Measurements from ENCODE around the genes RAC3 and OGFOD3.

DNA sequence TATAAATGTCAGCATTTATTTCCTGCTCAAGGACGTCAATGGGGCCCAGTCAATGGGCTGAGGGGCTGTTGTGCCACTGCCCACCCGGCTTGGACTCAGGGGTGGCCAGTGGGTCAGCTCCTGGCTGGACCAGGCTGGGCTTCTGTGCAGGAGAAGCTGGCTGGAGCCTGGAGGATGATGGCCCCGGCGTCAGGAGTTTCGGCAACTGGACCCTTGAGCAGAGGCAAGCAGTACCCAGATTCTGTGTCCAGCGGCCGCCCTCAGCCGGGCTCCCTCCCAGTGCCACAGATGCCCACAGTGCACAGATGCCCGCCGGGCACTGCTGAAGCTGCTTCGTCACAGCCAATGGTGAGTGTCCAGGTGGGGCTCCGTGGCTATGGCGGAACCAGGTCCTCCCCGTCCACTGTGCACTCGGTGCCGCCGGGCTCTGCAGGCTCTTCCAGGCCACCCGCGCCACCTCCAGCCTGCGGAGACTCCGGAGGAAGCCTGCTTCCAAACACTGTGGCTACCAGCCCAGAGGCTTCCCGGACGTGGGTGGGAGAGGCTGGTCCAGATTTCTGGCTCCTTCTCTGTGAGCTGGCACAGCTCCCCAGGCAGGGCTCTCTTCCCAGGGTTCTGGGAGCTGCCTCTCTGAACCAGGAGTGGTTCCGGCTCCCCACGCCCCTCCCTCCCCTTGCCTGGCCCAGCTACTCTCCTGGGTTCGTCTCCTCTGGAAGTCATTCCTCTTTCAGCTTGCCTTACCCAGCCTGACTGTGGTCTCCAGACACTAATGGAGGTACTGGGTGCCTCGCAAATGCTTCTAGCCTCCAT, 2.8 kb upstream of the PYCR1 start:
- PRO-cap, result no peak

DNA sequence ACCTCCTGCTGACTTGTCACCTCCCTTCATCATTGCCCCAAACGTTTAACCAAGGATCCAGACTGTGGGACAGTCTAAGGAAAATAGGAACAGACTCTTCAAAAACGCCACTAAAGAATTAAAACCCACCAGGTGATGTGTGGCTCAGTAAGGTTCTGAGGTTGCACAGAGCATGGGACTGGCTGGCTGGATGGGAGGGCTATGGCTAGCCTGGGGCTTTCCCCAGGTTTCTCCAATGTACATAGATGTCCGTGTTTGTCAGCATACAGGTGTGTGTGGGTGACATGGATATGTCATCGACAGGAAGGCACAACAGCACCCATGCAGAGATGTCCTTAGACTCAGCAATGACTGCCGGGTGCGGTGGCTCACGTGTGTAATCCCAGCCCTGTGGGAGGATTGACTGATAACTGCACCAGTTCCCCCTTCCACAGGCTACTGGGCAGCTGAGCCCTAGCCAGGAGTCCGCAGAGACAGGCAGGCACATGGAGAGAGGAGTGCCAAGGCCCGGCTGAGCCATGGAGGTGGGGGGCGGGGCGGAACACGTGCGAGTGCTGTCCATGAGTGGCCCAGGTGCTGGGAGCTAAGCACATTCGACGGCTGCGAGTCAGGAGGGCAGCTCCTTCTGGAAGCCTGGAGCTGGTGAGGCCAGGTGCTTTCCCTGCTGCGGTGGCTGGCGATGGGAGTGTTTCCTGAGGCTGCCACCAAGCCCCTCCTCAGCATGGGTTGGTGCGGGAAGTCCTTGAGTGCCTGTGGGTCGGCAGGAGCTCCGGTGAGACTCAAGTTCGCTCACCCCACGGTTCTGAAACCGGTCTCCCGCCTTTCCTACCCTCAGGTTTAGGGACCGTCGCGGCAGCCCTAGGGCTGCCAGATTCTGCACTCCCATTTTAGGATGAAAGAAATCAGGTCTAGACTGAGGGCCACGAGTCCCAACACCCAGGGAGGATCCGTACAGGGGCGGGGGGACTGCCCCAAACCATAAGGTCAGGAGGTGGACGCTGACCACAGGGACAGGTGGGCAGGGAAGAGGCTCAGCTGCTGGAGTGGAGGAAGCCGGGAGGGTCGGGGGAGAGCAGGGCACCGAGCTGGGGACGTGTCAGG, 871 bp upstream of the ASPSCR1 start:
- PRO-cap, result no peak

GRCh38 chr17:82026047-82026464, 3.0 kb downstream of the LRRC45 start:
- PRO-cap, result no peak

DNA sequence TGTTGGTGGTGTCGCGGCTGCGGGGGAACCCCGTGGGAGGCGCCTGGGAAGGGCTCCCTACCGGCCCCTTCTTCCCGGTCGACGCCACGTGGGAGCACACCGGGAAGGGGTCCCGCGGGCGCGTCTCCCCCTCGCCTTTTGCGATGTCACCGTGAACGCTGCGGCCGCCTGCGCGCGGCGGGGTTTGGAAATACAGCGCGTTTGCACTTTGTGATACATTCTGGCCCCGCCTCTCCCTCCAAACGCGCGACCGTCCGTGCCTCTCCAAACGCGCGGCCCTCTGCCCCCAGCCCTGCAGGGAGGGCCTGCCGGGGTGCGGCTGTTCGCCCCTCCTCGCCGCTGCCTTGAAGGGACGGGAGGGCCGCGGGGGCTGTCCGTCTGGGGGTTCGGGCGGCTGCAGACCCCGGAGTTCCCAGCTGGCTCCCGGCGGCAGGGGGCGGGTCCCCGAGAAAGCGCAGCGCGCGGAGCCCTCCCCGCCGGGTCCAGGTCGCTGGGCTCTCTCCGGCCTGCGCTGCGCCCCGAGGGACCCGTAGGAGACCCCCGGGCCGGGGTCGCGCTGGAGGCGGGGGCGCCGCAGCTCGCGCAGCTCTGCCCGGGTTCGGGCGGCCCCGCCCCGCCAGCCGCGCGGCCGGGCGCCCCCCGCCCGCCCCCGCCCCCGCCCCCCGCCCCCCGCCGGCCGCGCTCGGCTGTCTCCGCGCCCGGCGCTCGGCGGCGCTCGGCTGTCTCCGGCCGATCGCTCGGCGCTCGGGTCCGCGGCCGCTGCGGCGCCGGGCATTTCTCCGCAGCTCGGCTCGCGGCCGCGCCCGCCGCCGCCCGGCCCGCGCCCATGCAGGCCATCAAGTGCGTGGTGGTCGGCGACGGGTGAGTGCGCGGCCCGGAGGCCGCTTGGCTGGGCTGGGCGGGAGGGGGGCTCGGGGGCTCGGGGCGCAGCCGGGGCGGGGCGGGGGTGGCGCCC, at the start of gene RAC3:
TSS of gene RAC3 (plus strand) at position 743 of the 955 bp plus-strand sequence.
- PRO-cap, result no peak

DNA sequence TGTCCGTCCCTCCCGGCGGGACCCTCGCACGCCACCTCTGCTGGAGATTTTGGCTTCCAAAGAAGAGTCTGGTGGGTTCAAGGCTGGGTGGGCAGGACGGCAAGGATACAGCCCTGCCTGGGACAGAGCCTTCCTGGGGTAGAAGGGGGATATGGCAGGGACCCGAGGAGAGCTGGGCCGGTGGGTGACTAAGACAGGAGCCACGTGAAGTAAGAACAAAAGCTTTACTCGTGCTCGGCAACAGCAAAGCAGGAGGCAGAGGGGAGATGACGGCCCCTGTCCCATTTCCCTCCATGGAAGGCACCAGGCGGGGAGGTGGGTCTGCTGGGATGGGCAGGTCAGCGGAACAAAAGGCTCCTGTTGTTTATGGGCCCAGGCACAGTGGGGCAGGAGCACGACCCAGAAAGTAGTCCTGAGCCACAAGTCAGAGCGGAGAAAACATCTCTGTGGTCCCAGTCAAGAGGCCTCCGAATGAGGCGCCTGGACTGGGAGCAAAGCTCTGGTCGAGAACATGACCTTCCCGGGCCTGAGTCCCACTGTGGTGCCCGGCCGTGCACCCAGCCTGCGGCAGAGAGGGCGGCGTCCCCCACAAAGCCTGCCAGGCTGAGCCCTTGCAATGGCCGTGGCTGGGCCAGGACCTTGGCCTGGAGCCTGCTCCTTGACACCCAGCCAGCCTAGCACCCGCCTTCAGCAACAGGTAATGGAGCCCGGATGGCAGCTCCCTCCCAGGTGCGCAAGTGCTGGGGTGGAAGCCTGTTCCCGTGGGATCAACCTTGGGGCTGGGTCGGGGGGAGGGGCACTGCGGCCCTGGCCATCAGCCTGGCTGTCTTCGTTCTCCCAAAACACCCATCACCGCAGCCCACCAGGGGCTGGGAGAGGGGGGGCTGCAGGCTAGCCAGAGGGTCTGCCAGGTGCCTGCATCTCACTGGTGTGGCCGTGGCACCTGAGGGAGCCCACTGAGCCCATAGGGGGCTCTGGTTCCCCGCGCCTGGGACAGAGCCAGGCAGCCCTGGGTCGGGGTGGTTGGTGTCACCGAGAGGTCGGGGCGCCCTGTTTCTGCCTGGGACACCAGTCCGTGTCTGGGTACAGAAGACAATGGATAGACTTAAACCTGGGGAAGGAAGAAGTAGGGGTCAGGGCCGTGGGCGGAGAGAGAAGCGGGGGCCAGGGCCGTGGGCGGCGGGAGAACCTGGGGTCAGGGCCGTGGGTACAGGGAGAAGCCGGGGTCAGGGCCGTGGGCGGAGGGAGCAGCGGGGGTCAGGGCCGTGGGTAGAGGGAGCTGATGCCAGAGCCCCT, 3.5 kb downstream of the RFNG start:
- PRO-cap, result no peak

DNA sequence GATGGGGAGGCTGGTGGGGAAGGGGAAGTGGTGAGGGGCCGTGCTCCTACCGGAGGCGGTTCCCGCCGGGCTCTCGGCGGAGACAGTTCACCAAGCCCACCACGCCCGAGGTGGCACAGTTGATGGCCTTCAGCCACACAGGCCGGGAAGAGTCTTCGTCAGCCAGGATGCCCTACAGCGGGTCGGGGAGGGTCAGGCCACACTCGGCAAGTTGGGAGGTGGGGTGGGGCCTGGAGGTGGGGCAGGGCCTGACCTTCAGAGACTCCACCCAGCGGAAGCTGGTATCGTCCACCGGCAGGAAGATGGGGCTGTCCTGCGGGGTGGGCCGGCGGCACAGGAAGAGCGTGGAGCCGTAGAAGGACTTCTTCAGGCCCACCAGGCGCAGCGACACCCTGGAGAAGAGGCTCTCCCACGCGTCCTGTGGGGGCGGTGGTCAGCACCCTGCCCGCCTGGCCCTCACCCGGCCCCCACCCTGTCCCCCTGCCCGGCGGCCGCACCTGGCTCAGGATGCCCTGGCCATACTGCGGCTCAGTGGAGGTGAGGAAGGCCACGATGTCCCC, 13.0 kb downstream of the FASN start:
- PRO-cap, result no peak

DNA sequence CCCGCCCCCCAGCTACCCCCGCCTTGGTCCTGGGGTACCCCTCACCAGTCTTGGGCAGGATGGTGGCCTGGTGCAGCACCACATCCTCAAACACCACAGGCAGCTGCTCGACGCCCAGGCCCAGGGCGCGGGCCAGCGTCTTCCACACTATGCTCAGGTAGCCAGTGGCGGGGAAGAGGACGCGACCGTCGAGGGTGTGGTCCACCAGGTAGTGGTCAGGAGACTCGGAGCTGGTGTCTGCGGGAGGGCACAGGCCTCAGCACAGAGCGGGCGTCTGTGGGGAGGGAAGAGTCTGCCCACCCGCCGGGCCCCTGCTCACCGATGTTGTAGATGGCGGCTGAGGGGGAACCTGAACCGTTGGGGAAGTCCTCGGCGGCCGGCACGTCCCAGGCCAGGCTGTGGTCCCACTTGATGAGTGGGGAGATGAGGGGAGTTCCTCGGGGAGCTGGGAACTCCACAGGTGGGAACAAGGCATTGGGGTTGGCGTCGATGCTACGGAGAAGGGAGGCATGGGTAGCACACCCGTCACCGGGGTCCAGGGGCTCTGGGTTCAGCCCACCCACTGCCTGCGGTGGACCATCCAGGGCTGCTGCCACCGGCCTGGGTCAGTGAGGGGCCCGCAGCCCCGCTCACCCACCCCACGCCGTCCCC, 9.8 kb downstream of the FASN start:
- PRO-cap, result no peak

DNA sequence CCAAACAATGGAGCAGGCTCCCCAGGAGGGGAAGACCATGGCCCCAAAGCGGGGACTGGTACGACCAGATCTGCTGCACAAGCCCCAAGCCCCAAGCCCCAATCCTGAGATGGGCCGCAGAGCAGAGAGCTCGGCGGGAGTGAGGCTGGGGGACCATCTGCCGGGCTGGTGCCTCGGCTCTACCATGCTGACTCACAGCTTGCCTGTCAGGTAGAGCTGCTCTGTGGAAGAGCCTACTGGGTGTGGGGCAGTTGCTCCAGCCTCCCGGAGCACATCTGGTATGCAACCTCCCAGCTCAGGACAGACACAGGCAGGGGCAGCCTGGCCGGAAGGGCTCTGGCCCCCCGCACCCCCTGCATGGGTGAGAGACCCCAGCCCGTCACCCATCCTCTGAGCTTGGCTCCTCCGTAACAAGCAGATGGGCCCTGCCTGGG, 2.4 kb downstream of the FASN start:
- PRO-cap, result no peak

DNA sequence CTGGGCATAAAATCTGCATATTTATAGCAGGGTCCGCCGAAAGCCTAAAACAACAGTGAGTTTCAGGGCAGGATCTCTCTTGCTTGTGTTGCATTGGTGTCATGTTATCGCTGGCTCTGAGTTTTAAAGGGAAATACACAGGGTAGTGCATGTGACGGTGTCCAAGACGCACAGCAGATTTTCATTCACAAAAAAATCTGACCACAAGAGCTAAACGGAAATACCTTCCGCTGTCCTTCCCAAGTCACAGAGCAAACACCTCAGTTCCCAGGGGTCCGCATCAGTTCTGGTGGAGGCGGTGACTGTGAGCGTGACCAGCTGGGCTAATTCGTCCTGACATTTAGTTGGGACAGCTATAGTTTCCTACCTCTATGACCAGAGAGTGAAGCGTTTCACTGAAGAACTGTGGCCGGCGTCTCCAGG, 10.4 kb upstream of the FASN start:
- PRO-cap, result no peak

DNA sequence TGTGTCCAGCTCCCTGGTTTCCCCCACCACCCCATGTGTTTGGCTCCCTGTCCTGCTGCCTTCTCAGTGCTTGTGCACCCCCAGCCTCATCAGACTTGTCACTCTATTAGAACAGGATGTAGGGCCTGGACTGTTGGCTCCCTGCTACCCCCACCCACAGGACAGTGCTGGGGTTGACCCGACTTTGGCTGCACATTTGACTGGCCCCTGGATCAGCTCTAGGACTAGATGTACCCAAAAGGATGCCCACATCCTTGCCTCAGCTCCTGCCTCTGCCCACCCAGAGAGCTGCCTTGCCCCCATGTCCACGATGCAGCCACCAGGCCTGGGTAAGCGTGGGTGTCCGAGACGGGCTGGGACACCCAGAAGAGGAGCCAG, 1.4 kb upstream of the CCDC57 start:
- PRO-cap, result no peak

DNA sequence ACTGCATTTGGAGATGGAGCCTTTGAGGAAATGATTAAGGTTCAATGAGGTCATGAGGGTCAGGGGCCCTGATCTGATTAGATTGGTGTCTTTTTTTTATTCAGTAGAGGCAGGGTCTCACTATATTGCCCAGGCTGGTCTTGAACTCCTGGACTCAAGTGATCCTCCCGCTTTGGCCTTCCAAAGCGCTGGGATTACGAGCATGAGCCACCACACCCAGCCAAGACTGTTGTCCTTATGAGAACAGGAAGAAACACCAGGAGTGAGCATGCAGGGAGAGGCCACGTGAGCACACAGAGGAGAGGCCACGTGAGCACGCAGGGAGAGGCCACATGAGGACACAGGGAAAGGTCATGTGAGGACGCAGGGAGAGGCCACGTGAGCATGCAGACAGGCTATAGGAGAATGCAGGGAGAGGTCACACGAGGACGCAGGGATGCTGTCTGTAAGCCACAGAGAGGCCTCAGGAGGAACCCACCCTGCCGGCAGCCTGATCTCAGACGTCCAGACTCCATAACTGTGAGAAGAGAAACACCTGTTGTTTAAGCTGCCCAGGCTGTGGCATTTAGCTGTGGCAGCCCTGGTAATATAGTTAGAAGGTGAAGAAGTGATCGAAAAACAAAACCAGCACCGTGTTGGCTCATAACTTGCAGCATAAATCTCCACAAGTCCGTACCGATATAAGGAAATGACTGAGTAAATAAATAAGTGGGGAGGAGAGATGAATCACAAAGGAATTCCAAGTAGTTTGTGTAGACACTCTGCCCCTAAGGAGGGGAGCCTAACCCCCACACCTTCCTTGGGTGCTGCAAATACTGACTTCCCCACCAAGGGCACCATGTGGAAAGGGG, 14.6 kb upstream of the CSNK1D start:
- PRO-cap, result no peak

DNA sequence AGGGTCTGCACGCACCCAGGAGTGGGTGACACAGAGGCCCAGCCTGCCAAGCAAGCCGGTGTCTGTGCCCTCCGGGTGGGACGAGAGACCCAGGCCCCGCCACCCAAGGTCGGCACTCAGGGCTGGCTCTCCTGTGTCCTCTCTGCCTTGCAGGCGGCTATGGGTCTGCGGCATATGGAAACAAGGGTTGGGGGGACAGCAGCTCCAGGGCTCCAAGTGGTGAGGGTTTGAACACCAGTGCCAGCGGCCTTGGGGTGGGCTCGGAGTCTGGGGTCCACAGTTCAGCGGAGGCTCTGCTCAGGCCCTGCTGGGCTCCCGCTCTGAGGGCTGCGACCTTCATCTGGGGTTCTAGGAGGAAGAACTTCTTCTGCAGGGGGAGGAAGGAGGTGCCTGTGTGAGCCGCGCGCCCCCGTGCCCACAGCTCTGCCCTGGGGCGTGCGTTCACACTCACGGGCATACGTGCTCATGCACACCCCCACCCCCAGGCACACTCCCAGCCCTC, 4.6 kb upstream of the CD7 start:
- PRO-cap, result no peak

GRCh38 chr17:82417836-82419217, at the start of gene OGFOD3:
Gene OGFOD3, minus strand, starts transcription at chr17:82418586.
- PRO-cap, result unidirectional peak, plus-strand start at chr17:82417991; bidirectional peak, plus-strand start at chr17:82418347, minus-strand start at chr17:82418254; bidirectional peak, plus-strand start at chr17:82418721, minus-strand start at chr17:82418586

- PRO-cap, result no peak
These were observed 6.4 kb upstream of the OGFOD3 start for GRCh38 chr17:82424523-82425505.

GRCh38 chr17:82438276-82438980, 12.1 kb downstream of the CYBC1 start:
- PRO-cap, result no peak

DNA sequence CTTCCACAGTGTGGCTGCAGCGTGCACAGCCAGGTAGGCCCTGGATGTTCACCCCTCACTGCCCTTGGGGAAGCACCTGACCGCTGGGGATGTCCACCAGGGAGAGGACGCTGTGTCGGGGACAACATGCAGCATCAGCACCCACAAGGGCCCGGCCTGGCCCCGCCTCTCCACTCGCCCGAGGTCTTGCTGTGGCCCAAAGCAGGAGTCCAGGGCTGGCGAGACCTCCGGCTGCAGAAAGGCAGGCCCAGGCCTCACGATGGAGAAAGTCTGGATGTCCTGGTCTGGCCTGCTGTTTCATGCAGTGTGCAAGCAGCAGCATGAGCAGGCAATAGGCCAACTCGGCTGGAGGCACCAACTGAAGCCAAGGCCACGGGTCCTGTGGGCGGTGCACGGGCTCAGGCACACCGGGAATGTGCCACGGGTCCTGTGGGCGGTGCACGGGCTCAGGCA, 7.1 kb downstream of the CYBC1 start:
- PRO-cap, result bidirectional peak, plus-strand start outside the sequence, minus-strand start at position 308 of the sequence

GRCh38 chr17:82461460-82462625, 3.3 kb downstream of the NARF start:
- PRO-cap, result no peak

GRCh38 chr17:82496275-82496912, 23.1 kb upstream of the FOXK2 start:
- PRO-cap, result no peak

GRCh38 chr17:82517321-82517594, 2.3 kb upstream of the FOXK2 start:
- PRO-cap, result no peak

GRCh38 chr17:82548533-82549202, 29.1 kb downstream of the FOXK2 start:
- PRO-cap, result no peak